Skeletal muscle satellite cell (primary cell): ENCODE measurements around the genes HBD, OR52H1, OR52B2, DCHS1 and SYT9.

GRCh38 chr11:4094019-4094543 is 518 bp upstream of the RRM1 start:
- CAGE, long polyA plus RNA: no peak

GRCh38 chr11:5234391-5234842 is at the start of gene HBD:
Gene HBD, minus strand, starts transcription at chr11:5234483.
- CAGE, long polyA plus RNA: no peak

- CAGE, long polyA plus RNA: no peak
Measured at GRCh38 chr11:5275862-5276278, 6.1 kb upstream of the HBE1 start.

DNA sequence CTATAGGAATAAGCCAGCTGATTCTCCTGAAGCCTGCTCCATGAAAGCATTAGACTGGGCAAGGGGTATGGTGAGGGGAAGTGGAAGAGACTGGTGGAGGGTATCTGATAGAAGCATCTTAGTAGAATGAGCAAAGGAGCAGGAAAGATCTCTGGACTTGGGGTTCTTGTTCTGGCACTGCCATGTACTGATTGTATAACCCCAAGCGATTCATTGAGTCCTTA is 169 bp downstream of the OR51I2 start:
- CAGE, long polyA plus RNA: no peak

DNA sequence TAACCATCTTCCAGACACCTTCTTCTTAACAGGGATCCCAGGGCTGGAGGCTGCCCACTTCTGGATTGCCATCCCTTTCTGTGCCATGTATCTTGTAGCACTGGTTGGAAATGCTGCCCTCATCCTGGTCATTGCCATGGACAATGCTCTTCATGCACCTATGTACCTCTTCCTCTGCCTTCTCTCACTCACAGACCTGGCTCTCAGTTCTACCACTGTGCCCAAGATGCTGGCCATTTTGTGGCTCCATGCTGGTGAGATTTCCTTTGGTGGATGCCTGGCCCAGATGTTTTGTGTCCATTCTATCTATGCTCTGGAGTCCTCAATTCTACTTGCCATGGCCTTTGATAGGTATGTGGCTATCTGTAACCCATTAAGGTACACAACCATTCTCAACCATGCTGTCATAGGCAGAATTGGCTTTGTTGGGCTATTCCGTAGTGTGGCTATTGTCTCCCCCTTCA is 277 bp downstream of the OR52D1 start:
- CAGE, long polyA plus RNA: no peak

GRCh38 chr11:5548396-5548694 is at the start of gene OR52H1:
Gene OR52H1, minus strand, starts transcription at chr11:5548540.
- CAGE, long polyA plus RNA: no peak

- CAGE, long polyA plus RNA: no peak
Measured at GRCh38 chr11:5696207-5696810, 6.7 kb downstream of the TRIM22 start.

- CAGE, long polyA plus RNA: no peak
Measured at GRCh38 chr11:6143771-6144396, 26.2 kb downstream of the OR52B2 start.

- CAGE, long polyA plus RNA: no peak
Measured at GRCh38 chr11:6170233-6170506, at the start of gene OR52B2. Gene OR52B2, minus strand, starts transcription at chr11:6170326.

GRCh38 chr11:6251720-6252516 is 7.7 kb upstream of the CCKBR start:
- CAGE, long polyA plus RNA: no peak

GRCh38 chr11:6326989-6327575 is 6.8 kb upstream of the CAVIN3 start:
- CAGE, long polyA plus RNA: no peak

DNA sequence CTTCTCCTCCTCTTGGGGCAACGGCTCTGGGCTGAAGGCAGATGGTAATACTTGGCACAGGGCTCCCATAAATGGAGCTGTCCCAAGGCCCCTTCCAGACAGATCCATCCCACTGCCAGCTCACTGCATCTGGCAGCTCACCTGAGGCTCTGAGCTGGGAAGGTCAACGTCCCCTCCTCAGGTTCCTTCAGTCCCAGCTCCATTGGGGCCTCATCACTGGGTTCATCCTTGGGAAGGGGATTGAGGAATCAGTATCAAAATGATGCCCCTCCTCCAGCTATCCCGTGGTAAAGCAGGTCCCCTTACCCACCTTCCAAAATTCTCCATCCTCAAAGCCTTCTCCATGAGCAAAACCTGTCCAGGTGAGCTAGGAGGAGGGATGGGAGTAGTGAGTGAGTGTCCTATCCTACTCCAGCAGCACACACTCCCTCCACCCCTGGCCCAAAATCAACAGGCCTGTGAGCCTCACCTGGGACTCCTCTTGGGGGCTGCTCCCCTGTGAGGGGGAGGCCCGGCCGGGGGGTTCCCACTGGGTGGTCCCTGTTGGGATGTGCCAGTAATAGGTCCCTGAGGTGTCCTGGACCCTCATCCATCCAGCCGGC is 13.0 kb downstream of the SMPD1 start:
- CAGE, long polyA plus RNA: no peak

DNA sequence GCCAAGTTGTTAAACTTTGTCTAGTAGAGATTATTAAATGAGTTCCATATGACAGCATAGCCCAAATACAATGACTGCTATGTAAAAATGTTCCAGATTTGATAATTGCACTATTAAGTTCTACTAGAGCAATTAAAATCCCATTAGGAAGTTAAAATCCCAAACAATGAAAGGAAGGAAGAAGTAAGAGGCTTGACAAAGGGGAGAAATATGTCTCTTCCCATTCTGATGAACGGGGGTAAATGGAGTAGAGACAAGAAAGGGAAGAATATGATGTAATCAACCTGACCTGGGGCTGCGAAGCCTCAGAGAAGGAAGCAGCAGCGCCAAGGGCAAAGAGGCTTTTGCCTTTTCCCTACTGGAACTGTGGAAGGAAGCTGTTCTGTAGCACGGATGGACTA is 26.8 kb downstream of the RRP8 start:
- CAGE, long polyA plus RNA: no peak

GRCh38 chr11:6586719-6587030 is 16.7 kb downstream of the RRP8 start:
- CAGE, long polyA plus RNA: no peak

DNA sequence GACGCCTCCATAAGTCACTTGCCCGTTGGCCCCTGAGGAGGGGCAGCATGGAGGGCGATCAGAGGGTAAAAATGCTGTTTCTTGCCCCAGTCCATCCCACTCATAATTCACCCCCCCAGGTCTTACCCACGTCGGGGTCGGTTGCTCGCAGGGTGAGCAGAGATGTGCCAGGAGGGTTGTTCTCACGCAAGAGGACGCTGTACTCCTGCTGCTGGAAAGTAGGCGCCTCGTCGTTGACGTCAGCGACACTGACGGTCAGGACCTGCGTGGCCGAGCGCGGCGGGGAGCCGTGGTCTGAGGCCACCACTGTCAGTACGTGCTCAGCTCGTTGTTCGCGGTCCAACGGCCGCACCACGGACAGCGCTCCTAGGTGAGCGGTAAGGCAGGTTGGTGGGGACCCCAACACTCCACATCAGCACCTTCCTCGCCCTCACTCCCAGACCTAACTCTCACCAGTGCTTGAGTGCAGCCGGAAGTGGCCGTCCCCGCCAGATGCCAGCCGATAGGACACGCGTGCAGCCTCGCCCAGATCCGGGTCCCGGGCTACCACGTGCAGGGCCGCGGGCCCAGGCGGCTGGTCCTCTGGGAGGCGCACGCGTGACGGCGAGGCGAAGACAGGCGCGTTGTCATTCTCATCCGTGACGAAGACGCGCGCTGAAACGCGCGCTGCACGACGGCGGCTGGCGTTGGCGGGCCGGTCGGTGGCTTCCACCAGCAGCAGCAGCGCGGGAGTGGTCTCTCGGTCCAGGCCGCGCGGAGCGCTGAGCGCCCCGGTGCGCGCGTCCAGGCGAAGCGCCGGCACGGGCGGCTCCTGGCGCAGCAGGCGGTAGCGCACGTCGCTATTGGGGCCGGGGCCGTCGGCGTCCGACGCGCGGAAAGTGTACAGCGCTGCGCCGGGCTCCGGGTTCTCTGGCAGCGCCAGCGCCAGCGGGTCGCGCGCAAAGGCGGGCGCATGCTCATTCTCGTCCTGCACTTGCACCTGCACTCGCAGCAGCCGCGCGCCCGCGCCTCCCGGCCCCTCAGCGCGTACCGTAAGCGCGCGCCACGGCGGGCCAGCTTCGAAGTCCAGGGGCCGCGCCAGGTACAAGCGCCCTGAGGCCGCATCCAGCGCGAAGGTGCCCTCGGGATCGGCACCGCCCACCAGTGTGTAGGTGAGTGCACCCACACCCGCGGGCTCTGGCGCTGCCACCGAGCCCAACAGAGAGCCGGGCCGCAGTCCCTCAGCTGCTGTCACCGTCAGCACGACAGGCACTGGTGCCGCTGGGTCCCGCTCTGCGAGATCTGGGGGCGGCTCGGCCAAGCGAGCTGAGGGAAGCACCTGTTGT is 10.8 kb upstream of the TPP1 start:
- CAGE, long polyA plus RNA: no peak

DNA sequence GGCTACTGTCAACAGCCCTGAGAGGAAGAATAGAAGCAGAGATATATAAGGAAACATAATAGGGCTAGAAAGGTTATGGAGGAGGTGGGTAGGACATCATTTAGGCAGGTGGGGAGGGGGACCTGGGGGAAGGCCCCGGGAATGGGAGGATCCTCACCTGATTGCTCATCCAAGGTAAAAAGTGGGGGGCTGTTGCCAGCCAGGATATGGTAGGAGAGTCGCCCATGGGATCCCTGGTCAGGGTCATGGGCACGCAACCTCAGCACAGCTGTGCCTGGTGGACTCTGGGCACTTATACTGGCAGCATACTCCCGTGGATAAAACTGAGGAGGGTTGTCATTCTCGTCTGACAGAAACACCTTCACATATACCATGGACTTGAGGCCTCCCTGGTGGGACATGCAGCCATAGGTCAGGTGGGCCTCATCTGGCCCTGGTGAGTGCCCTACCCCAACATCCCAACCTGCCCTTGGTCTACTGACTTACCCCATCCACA is 14.5 kb upstream of the TPP1 start:
- CAGE, long polyA plus RNA: no peak

GRCh38 chr11:6655673-6656169 is at the start of gene DCHS1:
Gene DCHS1, minus strand, starts transcription at chr11:6655809.
- CAGE, long polyA plus RNA: no peak

GRCh38 chr11:6695416-6695692 is 12.2 kb upstream of the MRPL17 start:
- CAGE, long polyA plus RNA: no peak

- CAGE, long polyA plus RNA: no peak
Measured at GRCh38 chr11:6927200-6927679, 1.0 kb downstream of the ZNF215 start.

- CAGE, long polyA plus RNA: no peak
Measured at GRCh38 chr11:7251744-7252312, at the start of gene SYT9. Gene SYT9, plus strand, starts transcription at chr11:7251904.